ENCODE measurements around the gene TRIM62.

GRCh38 chr1:33045273-33045703 lies 8.6 kb upstream of the AK2 start:
- RRBS, result no CpG with 5 or more reads among the region's 2 CpGs

GRCh38 chr1:33130304-33130710 lies 49.4 kb downstream of the AZIN2 start:
- RRBS, result no CpG with 5 or more reads among the region's 4 CpGs

DNA sequence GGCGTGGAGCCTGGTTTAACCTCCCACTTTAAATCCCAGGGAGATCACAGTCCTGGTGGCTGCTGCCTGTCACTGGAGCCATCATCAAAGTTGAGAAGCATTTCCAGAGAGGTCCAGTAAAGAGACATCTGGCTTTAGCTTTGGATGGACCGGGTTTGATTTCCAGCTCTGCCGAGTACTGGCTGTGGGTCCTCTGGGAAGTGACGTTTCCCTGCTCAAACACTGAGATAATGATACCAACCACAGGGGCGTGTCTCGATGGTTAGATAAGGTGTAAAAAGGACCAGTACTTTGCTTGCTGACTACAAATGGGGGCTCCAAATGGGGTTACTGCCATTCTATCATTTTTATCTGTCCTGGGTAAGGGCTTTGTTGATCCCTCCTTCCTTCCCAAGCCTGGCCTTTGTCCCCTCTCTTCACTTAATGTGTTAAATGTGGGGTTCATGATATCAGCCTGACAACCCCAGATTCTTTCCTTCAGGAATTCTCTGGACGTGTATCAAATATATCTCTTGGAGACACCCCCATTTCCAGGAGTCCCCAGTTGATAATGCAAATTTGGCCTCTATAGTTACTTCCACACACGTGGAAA lies 39.1 kb downstream of the TRIM62 start:
- RRBS, result no CpG with 5 or more reads among the region's 8 CpGs

DNA sequence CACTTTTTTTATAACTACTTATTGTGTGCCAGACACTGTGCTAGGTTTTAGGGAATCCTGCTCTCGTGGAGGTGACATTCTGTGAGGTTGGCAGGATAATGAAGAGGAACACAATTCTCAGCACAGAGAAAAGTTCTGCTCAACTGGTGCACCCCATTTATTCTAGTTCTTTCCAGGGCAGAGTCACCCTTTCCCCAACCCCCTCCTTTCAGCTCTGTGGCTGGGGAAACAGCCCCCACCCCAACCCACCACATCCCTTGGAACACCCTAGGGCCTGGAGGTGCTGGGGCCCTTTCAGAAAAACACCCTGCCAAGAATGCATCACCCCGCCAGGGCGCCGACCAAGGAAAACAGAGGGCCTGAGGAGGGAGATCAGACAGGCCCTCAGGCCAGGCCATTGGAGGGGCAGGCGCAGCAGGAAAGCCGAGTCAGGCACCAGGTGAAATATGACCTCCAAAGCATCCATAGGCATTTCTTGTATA lies 18.4 kb downstream of the TRIM62 start:
- RRBS, result no CpG with 5 or more reads among the region's 6 CpGs

- RRBS, result under 1% methylated on average over 15 of the region's 43 CpGs
Measured at GRCh38 chr1:33181826-33182507, at the start of gene TRIM62. TSS of gene TRIM62 (minus strand) at chr1:33182043.

- RRBS, result no CpG with 5 or more reads among the region's 14 CpGs
Measured at GRCh38 chr1:33365317-33366156, 44.6 kb upstream of the A3GALT2 start.

- RRBS, result no CpG with 5 or more reads among the region's 10 CpGs
Measured at GRCh38 chr1:33379661-33380439, 51.0 kb downstream of the PHC2 start.

- RRBS, result no CpG with 5 or more reads among the region's 6 CpGs
Measured at GRCh38 chr1:33409988-33410855, 20.7 kb downstream of the PHC2 start.

- RRBS, result under 1% methylated on average over 4 of the region's 15 CpGs
Measured at GRCh38 chr1:33431163-33431377, 175 bp upstream of the PHC2 start.

DNA sequence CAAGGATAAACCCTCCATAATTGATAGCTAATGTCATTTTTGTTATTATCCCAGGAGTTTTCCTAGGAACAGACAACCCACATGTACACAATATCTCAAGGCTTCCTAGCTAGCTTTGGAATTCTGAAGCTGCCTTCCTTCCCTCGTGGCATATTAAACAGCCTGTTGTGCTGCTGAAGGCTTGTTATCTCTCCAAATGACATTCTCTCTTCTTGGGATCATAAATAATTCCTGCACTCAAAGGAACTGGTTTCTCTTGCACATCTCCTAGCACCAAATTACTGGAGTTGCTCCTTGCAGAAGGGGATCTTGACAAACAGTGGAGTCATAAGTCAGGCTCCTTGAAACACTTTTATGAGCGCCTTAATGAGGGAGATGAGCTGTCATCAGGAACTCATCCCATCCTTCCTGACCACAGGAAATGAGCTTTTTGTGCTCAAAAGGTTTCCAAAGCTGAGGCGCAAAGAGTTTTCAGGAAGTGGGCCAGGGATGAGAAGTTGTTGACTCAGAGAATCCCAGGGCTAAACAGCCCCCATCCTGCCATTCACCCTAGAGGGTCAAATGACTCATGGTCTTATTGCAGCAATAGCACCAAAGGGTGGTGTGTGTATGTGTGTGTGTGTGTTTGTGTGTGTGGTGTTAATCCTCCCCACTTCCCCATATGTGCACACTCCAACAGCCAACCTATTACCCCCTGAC lies 2.6 kb upstream of the PHC2 start:
- RRBS, result no CpG with 5 or more reads among the region's 3 CpGs

- RRBS, result no CpG with 5 or more reads among the region's 5 CpGs
Measured at GRCh38 chr1:33572444-33572664, 99.9 kb downstream of the ZSCAN20 start.

- RRBS, result 2% methylated on average over 5 of the region's 15 CpGs
Measured at GRCh38 chr1:34742680-34743156, 12.1 kb upstream of the GJB5 start.

- RRBS, result 3% methylated on average over 3 of the region's 19 CpGs
Measured at GRCh38 chr1:34858738-34859406, 677 bp downstream of the SMIM12 start.

DNA sequence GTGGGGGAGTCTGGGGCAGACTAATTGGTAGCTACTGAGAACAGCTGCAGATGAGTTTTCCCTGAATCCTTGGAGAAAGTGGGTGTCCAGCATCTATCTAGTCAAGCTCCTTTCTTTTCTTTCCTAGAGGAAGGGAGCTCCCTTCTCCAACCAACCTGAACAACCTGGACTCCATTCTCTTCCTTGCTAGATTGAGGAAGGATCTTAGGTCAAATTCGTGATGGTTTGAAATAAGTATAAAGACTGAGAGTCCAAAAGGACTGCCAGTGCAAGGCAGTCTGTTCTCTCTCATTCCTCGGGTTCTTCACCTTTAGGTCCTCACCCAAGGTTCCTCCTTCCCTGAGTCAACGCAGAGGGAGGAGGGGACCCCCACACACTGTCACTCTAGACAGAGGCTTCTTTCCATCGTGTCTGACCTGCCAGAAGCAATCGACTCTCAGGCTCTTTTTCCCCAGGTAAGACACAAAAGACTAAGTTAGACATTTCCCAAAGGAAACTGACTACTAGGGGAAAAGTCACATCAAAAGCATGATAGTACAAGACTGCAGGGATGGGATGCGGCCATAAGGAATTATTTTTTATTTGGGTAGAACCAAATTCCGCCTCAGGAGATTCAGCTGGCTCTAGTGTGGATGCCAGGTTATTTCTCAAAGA lies 12.2 kb downstream of the TMEM35B start:
- RRBS, result no CpG with 5 or more reads among the region's 7 CpGs

GRCh38 chr1:35176388-35176649 lies 16.6 kb downstream of the SFPQ start:
- RRBS, result no CpG with 5 or more reads among the region's 7 CpGs

DNA sequence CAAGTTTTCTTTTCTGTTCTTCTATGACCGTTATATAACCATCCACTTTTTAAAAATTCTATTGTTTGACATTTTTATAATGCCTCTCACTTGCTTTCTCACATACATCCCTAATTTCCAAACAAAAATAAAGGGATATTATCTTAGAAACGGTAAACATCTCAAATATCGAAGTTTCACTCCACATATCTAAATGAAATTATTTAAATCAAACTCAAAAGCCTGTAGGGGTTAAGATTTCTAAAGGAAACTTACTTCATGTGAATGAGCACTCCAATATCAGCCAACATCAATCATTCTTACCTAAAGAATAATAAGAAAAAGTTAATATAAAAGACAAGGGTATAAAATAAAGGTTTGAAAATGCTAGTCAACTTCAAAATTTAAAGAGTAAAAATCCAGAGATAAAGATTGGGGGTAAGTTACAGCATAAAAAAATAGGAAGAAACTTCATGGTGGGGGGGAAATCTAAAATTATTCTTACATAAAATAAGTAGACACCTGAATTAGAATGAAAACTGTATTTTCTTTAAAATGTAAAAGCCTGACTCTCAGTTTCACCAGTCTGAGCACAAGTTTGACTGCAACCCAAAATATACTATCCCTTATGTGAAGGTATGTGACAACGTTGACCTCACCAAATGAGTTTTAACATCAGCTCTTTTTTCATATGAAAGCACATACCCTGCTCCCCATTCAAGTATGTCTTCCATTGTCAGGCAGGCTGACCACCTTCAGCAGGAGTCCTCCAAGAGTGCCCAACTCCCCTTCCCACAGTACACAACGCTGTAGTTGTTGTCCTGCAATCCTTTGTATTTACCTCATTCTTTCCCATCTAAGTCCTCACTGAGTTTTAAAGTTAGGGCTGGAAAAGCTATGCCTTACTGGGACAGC lies 15.0 kb downstream of the SFPQ start:
- RRBS, result no CpG with 5 or more reads among the region's 5 CpGs

GRCh38 chr1:35357318-35357896 lies 88.9 kb downstream of the ZMYM4 start:
- RRBS, result no CpG with 5 or more reads among the region's 4 CpGs

- RRBS, result no CpG with 5 or more reads among the region's 3 CpGs
Measured at GRCh38 chr1:35461951-35462230, 95.3 kb downstream of the KIAA0319L start.

GRCh38 chr1:35572996-35573143 lies 244 bp upstream of the TFAP2E start:
- RRBS, result no CpG with 5 or more reads among the region's 6 CpGs

All from skeletal muscle cell (primary cell).